Pericardium (tissue), 1 donor: ENCODE measurements around the gene SLC47A2.

DNA sequence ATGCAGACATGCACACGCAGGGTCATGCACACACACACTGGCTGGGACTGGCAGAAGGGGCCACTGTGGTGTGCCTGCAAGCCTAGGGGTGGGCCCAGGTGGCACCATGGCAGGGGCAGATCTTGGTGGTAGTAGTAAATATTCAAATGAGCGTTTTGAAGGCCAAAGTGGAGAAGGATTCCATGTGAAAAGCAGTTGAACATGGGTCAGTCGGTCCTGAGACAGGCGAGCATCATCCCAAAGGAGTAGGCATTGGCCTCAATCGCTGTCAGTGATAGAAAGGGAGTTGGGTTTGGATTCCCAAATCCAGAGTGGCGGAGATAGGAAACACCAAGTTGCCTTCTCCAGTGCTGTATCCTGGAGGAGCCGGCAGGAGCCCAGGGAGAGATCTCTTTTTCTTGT is 41.2 kb downstream of the RNF112 start:
- RRBS, result 81% methylated on average over 1 of the region's 7 CpGs

DNA sequence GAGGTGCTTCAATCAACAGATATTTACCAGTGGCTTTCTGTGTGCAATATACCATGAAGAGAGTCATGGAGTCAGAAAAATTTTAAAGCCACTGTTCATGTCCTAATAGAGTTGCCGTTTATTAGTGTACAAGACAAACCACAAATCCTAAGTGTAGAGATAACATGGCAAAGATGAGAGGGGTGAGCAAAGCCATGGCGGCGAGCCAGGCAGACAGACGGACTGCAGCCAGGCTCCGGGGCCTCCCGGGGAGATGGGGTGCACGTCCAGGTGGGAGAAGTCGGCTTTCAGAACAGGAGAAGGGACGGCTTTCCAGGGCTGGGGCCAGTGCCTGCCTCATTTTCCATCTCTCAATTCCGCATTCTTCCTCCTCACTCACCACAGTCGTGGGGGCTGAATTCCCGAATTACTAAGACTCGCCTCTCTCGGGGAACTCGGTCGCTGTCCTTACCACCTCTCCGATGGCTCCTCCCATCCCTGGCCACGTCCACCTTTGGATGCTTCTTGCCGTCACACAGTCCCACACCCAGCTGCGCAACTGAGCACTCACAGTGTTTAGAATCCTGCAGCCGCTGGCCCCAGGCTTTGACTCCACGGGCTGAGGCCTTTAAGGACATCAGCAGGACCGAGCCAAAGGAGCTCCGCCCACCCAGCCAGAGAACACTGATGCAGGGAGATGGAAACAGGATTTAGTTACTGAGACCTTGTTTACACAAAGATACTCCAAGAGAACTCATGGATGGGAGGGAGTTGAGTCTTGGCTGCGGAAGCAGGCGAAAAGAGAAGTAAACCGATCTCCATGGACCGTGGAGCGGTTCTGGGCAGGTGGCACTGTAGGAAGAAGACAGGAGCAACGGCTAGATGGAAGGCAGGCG is 59.6 kb downstream of the RNF112 start:
- RRBS, result no CpG with 5 or more reads among the region's 31 CpGs

DNA sequence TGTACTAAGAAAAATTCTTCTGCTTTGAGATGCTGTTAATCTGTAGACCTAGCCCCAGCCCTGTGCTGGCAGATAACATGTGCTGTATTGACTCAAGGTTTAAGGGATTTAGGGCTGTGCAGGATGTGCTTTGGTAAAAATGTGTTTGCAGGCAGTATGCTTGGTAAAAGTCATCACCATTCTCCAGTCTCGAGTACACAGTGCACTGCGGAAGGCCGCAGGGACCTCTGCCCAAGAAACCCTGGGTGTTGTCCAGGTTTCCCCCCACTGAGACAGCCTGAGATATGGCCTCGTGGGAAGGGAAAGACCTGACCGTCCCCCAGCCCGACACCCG is 13.9 kb upstream of the SLC47A1 start:
- RRBS, result no CpG with 5 or more reads among the region's 7 CpGs

DNA sequence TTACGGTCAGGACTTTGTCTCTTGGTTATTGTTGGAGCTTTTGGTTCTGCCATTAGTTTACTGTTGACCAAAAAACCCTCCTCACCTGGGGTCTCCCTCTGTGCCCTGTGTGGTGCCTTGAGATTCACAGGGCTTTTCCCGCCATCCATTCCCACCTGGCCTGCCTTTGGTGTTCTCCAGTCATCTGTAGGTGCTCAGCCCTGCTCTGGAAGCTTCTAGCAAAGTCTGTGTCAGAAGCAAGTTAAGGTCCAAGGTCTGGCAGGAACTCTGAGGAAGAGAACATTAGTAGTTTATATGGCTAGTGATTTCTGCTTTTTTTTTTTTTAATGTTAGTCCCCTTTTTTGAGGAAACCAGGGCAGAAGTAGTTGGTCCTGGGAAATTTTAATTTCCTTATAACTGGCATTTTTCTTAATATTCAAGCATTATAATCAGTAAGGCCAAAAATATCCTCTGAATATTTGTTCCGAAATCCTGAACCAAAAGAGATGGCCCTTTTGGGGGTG is 37.2 kb downstream of the SLC47A1 start:
- RRBS, result no CpG with 5 or more reads among the region's 3 CpGs

GRCh38 chr17:19642620-19642840 is 6.0 kb upstream of the ALDH3A2 start:
- RRBS, result no CpG with 5 or more reads among the region's 2 CpGs

DNA sequence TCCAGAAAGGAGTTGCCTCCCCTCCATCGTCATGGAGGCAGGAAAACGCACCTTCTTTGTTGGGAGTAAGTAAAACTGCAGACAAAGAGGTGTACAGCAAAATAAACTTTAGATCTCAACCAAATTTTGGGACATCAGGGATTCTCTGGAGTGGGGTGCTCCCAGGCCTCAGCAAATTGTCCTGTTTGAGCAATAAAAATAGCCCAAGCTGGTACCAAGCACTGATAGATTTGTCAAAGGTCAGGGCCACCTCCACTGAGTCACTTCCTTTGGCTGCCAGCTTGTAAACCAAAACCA is 1.6 kb upstream of the ALDH3A2 start:
- RRBS, result no CpG with 5 or more reads among the region's 2 CpGs

DNA sequence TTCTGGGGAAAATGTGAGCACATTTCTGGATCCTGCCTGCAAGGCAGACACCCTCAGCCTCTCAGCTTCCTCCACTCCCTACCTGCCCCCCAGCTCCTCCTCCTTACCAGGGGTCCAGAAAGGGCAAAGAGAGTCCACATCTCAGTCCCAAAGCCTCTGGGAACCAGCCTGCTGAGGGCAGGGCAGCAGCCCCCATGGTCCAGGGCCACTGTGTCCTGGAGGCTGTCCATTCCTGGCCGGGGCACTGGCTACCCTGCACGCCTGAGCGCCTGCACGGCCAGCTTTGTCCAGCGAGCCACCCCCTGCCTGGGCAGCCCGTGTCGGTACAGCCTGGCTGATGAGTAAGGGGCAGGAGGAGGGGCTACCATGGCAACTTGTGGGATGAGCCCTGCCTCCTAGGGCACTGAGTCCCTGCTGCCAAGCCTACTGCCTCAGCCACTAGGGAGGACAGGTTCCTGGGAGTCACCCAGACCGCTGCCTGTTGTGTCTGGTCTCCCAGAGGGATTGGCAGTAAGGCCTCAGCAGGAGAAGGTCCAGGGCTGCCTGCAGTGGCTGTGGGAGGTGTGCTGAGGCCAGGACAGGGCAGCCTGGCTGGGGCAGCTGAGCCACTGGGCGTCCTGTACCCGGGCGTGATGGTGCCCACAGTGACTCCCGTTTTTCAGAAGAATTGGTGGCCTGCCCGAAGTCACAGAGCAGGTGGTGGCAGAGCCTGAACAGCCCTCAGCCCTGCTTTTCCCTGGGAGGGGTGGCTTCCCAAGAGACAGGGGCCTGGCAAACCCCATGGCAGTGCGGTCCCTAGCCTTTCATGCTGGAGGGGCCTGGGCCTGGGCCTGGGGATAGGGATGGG is at the start of gene SLC47A2:
Gene SLC47A2, minus strand, starts transcription at position 259 of the 847 bp plus-strand sequence.
- RRBS, result no CpG with 5 or more reads among the region's 14 CpGs

DNA sequence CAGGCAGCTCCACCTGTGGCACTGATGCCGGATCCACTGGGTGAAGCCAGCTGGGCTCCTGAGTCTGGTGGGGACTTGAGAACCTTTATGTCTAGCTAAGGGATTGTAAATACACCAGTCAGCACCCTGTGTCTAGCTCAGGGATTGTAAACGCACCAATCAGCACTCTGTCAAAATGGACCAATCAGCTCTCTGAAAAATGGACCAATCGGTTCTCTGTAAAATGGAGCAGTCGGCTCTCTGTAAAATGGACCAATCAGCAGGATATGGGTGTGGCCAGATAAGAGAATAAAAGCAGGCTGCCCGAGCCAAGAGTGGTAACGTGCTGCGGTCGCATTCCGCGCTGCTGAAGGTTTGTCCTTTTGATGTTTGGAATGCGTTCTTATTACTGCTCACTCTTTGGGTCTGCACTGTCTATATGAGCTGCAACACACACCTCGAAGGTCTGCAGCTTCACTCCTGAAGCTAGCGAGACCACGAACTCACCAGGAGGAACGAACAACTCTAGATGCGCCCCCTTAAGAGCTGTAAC is 7.7 kb downstream of the SPECC1 start:
- RRBS, result no CpG with 5 or more reads among the region's 16 CpGs

DNA sequence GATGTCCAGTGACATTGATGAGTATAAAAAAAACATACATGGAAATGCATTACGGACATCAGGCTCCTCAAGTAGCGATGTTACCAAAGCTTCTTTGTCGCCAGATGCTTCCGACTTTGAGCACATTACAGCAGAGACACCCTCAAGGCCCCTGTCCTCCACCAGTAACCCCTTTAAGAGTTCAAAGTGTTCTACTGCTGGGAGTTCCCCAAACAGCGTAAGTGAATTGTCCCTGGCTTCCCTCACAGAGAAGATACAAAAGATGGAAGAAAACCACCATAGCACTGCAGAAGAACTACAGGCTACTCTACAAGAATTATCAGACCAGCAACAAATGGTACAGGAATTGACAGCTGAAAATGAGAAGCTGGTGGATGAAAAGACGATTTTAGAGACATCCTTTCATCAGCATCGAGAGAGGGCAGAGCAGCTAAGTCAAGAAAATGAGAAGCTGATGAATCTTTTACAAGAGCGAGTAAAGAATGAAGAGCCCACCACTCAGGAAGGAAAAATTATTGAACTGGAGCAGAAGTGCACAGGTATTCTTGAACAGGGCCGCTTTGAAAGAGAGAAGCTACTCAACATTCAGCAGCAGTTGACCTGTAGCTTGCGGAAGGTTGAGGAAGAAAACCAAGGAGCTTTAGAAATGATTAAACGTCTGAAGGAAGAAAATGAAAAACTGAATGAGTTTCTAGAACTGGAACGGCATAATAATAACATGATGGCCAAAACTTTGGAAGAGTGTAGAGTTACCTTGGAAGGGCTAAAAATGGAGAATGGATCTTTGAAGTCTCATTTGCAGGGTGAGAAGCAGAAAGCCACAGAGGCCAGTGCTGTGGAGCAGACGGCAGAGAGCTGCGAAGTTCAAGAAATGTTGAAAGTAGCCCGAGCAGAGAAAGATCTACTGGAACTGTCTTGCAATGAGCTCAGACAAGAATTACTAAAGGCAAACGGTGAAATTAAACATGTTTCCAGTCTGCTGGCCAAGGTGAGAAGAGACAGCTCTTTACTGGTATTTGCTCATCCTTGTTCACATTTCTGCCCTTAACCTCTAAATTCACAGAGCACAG is 196.1 kb downstream of the SPECC1 start:
- RRBS, result no CpG with 5 or more reads among the region's 16 CpGs

- RRBS, result no CpG with 5 or more reads among the region's 38 CpGs
Observed at GRCh38 chr17:20532521-20533210, 46.9 kb upstream of the CDRT15L2 start.

GRCh38 chr17:21016937-21017333 is 25.9 kb downstream of the USP22 start:
- RRBS, result no CpG with 5 or more reads among the region's 7 CpGs

GRCh38 chr17:21125849-21126290 is 894 bp upstream of the DHRS7B start:
- RRBS, result no CpG with 5 or more reads among the region's 6 CpGs

GRCh38 chr17:21130831-21131401 is 4.2 kb downstream of the DHRS7B start:
- RRBS, result no CpG with 5 or more reads among the region's 2 CpGs

GRCh38 chr17:21152789-21153697 is 26.3 kb downstream of the DHRS7B start:
- RRBS, result no CpG with 5 or more reads among the region's 4 CpGs

DNA sequence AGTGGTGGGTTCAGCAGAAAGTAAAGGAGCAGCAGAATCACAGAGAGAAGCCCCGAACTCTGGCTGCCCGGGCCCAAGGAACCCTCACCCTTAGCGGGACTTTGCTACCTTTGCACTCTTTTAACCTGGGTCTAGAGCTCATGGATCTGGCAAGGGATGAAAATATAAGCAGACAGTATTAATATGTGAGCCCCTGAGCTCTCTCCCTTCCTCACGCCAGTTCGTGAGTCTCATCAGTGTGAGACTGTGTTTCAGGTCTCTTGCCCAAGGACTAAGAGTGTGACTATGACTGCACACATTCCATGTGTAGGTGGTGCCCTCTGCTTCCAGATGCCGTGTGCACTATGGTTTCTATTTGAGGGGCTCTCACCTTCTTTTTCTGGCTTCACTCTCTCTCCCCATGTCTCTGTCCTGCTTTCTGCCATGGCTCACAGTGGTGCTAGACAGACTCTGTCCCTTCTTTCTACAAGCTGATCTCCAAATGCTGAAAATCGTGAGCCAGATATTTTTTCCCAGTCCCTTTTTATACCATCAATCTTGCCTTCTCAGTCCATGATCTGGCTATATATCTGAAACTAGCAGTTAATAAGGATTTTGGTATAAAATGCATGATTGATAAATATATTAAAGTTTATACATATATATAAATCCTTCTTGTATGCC is 40.6 kb downstream of the DHRS7B start:
- RRBS, result no CpG with 5 or more reads among the region's 7 CpGs

DNA sequence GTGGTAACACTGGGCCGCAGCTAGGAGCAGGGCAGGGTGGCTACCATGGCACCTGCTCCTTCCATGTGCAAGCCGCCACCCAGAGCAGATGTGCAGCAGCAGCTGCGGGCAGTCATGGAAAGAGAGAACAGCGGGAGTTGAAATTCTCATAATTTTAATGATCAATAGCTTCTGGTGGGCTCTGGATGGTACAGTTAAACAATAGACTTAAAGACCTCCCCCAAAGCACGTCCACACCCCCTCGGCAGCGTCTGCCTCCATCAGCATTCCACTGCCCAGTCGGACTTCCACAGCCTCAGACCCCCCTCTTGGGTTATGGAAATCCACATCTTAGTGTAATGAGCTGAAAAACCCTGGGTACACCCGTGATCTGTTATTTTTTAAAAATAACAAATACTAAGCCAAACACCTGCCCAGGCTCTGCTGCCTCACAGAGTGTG is 16.1 kb downstream of the TMEM11 start:
- RRBS, result no CpG with 5 or more reads among the region's 9 CpGs

GRCh38 chr17:21278287-21279137 is 6.0 kb upstream of the MAP2K3 start:
- RRBS, result no CpG with 5 or more reads among the region's 11 CpGs

DNA sequence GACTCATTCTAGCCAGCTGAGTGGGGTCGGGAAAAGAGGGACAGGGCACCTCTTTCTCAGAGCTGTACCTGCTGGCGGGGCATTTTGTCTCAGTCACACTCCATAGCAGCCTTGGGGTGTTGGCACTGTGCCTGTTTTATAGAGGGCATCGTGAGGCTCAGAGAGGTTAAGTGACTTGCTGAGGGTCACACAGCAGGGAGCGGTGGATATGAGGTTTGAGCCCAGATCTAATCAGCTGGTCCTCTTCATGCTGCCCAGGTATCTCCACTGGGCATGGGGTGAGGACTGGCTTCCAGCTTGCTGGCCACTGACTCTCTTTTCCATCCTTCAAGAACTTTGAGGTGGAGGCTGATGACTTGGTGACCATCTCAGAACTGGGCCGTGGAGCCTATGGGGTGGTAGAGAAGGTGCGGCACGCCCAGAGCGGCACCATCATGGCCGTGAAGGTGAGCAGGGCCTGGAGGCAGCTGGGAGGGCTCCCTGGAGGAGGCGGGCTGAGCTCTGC is 15.8 kb downstream of the MAP2K3 start:
- RRBS, result no CpG with 5 or more reads among the region's 10 CpGs